AG04450 (cell line): ENCODE measurements around the gene PDE4B.

DNA sequence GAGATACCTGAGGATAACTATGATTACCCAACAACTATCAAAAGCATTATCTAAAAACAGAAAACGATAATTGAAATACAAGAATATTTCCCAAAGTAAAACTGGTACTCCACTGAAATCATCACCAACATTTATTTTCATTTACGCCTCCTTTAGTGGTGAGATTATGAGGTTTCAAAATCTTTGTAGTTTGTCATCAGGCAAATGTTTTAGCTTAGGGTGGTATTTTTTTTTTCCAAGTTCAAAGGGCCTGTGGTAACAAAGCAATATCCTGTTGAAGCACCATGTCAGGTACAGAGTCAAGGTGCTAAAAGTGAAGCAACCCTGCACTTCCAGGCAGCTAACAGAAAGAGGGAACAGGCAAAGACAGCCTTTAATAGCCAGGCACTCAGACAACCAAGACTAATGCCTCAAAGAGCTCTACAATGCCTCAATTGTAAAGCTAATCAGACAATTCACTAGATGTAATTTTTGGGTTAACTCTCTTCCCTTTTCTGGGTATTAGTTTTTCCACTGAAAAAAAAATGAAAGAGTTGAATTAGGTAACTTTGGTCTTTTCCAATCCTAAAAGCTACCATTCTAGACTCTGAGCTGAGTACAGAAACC lies 89.1 kb downstream of the JAK1 start:
- CAGE, long polyA plus RNA: no peak
- RRBS: no CpG with 5 or more reads among the region's 2 CpGs

DNA sequence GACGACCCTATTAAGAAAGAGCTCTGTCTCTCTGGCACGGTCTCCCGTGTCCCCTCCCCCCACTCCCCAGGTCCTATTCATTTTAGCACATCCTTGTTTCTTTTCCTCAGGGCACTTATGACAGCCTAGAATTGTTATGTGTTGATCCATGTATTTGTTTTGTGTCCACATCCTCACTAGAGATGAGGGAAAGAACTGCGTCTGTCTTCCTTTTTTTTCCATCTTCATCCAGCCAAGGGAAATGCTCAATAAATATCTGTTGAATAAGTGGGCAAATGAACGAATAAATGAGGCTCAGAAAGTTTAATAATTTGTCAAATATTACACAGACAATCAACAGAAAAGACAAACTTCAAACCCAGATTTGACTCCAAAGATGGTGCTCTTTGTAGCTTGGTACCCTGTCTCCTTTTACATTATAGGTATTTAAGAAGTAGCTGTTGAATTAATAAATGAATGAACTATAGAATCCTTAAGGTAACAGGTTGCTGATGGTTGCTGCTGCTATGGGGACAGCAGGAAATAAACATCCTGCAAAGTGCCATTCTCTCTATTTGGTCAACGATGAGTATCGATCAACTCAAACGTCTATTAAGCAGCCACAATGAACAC lies 39.1 kb downstream of the JAK1 start:
- CAGE, long polyA plus RNA: no peak
- RRBS: no CpG with 5 or more reads among the region's 8 CpGs

- CAGE, long polyA plus RNA: no peak
- RRBS: no CpG with 5 or more reads among the region's 3 CpGs
Measured at GRCh38 chr1:64932584-64933031, 33.7 kb downstream of the JAK1 start.

DNA sequence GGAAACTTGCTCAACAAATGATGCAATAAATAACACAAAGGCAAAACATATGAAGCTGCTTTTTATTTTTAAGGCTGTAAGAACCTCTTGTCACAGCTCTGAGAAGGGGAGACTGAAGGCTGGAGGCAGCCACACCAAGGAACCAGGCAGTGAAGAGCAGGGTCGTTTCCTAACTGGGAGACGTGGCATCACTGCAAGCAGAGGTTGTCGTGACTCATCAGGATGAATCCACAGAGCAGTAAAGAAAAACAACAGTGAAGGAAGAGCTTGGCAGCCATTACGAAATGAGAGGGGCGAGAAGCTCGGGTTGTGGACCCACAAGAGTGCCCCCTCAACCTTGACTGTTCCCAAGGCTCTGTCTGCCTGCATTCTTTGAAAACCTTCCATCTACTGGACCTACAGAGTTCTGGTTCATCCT lies 32.1 kb downstream of the JAK1 start:
- CAGE, long polyA plus RNA: no peak
- RRBS: no CpG with 5 or more reads among the region's 6 CpGs

GRCh38 chr1:64939968-64940403 lies 26.4 kb downstream of the JAK1 start:
- CAGE, long polyA plus RNA: no peak
- RRBS: no CpG with 5 or more reads among the region's 3 CpGs

- CAGE, long polyA plus RNA: no peak
- RRBS: no CpG with 5 or more reads among the region's 5 CpGs
Measured at GRCh38 chr1:64960328-64961130, 5.8 kb downstream of the JAK1 start.

- CAGE, long polyA plus RNA: no peak
- RRBS: no CpG with 5 or more reads among the region's 6 CpGs
Measured at GRCh38 chr1:65058099-65058649, 89.8 kb upstream of the AK4 start.

DNA sequence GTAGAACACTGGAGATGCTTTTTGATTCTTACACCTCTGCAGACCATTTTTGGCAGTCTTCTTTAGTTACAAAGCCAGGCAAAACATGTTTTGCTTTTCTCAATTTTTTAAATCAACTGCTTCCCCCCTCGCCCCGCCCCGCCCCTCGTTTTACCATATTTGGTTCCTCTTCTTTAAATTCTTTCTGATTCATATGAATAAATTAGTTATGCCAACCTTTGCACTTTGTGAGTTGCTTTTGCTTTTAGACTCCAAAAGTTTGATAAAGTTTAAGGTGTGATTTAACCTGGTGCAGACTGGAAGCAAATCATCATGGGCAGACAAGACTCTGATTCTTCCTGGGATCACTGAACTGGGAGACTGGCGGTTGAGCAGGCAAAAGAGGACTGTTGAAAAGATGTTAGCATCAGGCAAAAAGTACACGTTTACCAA lies 78.7 kb upstream of the AK4 start:
- CAGE, long polyA plus RNA: no peak
- RRBS: no CpG with 5 or more reads among the region's 6 CpGs

DNA sequence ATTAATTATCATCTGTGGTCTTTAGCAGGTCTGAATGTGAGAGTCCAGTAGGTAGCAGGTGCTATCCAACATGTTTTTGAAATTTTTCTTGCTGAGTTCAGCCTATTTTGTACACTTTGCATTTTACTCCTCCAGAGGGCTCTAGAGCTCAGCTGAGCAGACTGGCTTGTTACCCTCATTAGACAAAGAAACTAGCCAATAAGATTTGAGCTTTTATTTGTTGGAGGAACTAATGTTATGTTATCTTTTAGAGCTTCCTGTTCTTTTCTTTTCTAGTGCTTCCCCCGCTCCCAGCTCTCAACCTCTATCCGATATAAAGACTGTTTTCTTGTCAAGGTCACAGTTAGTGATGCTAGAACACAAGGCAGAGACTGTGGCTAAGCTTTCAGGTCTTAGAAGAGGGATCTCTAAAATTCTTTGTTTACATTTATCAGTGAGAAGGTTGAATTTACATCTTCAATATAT lies 67.6 kb downstream of the AK4 start:
- CAGE, long polyA plus RNA: no peak
- RRBS: no CpG with 5 or more reads among the region's 2 CpGs

- CAGE, long polyA plus RNA: no peak
- RRBS: no CpG with 5 or more reads among the region's 7 CpGs
Measured at GRCh38 chr1:65253961-65254230, 55.4 kb upstream of the DNAJC6 start.

- CAGE, long polyA plus RNA: no peak
- RRBS: 1% methylated on average over 9 of the region's 49 CpGs
Measured at GRCh38 chr1:65254744-65255831, 54.3 kb upstream of the DNAJC6 start.

DNA sequence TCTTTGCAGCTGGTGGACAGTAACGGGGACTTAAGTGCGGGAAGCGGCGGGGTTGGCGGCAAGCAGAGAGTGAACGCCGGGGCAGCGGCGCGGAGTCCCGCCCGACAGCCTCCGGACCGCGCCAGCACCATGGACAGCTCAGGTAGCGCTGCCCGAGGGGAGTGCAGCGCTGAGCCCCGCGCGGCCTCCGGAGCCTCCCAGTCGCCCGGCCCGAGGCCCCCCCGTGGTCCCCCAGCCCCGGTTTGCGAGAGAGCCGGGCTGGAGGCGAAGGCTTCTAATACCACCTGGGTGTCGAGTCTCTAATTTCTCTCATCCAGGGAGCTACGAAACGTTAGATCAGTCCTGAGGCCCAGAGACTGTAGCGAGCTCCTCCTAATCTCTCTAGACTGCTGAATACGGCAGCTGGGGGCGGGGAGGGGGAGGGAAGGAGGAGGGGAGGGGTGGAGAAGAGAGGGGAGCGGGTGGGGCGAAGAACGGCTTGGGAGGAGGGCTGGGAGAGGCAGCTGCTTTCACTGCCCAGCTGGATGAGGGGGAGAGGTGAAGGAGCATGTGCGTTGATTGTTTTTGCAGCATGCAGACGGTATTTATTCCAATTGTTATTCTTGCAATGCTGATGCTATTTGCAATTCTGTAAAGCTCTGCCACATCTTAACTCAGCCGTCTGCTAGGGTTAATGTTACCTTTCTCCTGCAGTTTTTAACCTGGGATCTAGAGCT lies 612 bp downstream of the DNAJC6 start:
- CAGE, long polyA plus RNA: no peak
- RRBS: 5% methylated on average over 19 of the region's 42 CpGs

GRCh38 chr1:65423599-65424282 lies 3.3 kb downstream of the LEPR start:
- CAGE, long polyA plus RNA: no peak
- RRBS: no CpG with 5 or more reads among the region's 2 CpGs

GRCh38 chr1:65467434-65468056 lies 47.1 kb downstream of the LEPR start:
- CAGE, long polyA plus RNA: no peak
- RRBS: no CpG with 5 or more reads among the region's 9 CpGs

DNA sequence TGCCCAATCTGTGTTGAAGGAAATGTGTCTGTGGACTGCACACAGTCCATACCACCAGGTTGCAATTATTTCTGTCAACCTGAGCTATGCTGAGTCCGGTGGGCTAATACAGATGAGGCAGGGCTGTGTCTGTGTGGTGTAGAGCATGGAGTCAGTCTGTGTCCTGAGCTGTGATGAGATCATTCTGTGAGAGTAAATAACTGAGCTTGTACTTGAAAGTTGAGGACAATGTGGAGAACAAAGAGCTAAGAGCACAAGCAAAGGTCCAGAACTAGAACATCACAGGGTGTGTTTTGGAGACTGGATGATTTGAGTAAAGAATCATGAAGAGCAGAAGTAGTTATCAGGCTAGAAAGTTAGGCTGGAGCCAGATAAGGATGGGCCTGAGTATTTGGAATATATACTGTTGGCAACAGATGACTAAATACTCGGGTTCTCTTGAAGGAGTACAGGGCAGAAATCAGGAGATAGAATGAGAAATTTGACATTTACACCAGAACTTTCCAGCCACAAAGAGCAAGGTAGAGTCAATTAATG lies 48.7 kb downstream of the LEPR start:
- CAGE, long polyA plus RNA: no peak
- RRBS: no CpG with 5 or more reads among the region's 2 CpGs

DNA sequence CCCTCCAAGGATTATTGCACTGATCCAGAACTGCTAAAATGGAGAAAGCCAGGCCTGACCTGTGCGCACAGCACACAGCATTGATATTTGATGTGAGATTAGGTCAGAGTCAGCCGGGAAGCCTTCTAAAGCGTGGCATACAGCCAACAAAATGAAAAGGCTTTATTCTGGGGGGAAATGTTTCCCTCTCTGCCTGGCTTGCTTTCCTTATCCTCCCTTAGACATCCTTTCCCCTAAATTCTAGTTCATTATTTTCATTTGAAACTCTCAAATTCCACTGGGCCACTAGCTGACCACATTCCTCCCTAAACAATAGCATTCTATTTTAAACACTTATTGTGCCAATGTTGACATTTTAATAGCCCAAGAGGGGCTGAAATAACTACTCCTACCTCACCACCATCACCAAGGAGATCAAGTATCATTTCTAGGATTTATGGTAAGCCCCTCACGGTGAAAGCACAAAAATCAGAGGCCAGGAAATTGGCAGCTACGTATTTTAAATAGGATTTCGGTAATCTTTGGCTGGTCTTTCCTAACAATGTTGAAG lies 49.5 kb downstream of the LEPR start:
- CAGE, long polyA plus RNA: no peak
- RRBS: no CpG with 5 or more reads among the region's 6 CpGs

GRCh38 chr1:65792645-65793863 lies at the start of gene PDE4B:
Gene PDE4B (plus strand): TSS chr1:65792895.
- CAGE, long polyA plus RNA: no peak
- RRBS: 4% methylated on average over 22 of the region's 88 CpGs

- CAGE, long polyA plus RNA: no peak
- RRBS: no CpG with 5 or more reads among the region's 1 CpG
Measured at GRCh38 chr1:66251695-66252219, 282.2 kb upstream of the SGIP1 start.

- CAGE, long polyA plus RNA: start-site peak on the plus strand at chr1:66332141-66332429, 264 and 415 reads in 2 replicates
- RRBS: no CpG with 5 or more reads among the region's 17 CpGs
Measured at GRCh38 chr1:66331584-66332524, 202.1 kb upstream of the SGIP1 start.

- CAGE, long polyA plus RNA: no peak
- RRBS: no CpG with 5 or more reads among the region's 4 CpGs
Measured at GRCh38 chr1:66333463-66334215, 200.3 kb upstream of the SGIP1 start.